M059J (cell line): ENCODE results near the gene NCAPD3.

- RAMPAGE, long total RNA = no peak
Measured at GRCh38 chr11:130232533-130233653, 73.3 kb downstream of the ST14 start.

- RAMPAGE, long total RNA = no peak
Measured at GRCh38 chr11:130315144-130315407, 359 bp upstream of the ZBTB44 start.

DNA sequence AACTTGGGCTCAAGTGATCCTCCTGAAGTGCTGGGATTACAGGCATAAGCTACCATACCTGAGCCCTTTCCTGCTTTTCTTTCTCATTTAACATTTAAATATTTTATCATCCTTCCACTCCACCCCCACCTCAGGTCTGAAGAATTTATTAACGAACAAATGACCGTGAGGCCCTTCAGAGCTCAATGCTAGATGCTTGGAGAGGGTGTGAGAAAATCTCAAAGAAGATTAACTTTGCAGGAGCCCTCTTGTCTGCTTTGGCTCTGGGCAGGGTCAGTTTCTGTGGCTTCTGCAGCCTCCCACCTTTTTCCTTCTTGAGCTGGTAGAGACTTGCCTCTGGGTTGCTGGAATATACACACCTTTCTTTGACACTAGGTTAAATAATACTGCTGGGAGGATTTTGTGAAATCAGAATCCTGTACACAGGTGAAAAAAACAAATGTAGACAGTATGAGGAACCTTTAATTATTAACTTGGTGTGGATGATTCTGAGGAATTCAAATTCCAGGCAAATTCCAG is 3.4 kb upstream of the ZBTB44 start:
- RAMPAGE, long total RNA = no peak

- RAMPAGE, long total RNA = no peak
Measured at GRCh38 chr11:130331192-130331805, 16.6 kb upstream of the ZBTB44 start.

DNA sequence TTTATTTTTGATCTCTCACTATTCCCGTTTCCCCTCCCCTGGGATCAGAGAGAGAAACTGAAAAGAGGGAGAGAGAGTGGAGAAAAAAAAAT is 103 bp upstream of the ADAMTS8 start:
- RAMPAGE, long total RNA = no peak

DNA sequence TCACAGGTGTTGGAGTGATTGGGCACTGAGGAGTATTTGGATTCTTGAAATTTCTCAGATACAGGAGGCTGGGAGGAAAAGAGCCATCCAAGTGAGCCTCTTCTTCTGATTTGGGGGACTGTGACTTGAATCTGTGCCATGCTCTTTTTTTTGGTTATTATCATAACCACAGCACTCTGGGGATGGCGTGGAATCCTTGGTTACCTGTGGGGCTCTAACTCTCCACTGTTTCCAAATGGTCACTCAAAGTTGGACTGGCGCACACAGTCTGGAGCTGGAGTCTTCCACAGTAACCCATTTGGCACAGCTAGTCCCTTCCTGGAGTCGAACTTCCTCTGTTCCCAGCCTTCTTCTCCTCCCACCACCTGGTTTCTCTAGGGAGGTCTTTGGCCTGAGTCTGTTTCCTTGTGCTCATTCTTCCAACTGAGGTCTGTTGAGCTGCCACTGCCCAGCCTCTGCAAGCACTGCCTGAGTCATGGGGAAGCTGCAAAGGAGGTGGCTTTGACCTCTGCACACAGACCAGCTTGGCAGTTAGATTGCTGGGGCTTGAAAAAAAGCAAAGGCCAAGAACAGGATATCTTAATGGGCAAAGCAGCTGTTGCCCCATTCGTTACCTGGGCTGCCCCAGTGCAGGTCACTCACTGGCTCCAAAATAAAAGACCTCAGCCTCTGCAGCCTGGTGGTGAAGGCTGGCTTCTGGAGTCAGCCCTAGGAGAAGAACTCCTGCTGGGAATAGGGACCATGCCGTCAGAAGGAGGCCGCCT is 2.8 kb downstream of the ADAMTS15 start:
- RAMPAGE, long total RNA = no peak

GRCh38 chr11:130476229-130476888 is 27.9 kb downstream of the ADAMTS15 start:
- RAMPAGE, long total RNA = no peak

DNA sequence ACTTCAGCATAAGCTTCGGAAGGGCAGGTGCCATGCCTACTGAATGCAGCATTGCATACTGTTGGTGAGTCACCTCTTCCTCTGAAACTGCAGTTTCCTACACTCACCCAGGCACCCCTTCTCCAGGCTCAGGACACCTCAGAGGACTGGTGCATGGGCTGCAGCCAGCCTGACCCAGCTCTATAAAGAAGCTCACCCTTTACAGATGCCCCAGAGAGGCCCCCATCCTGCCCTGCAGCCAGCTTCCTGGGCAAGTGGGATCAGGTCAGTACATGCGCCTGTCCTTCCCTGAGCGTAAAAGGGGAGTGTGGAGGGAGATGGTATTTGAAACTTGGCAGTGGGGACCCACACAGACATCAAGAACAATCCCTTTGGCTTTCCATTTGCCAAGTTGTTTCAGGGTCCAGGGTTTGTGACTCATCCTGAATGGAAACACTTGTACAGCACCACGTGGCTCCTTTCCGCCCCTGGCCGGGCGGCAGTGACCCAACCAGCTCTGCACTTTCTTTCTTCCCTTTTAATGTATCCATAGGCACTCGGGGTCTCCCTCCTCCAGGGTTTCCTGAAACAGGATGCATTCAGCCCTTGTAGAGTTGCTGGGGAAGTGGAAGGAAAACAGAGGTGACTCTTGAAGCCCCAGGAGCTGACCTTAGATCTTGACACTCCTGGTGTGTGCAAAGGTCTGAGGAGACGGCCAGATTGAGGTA is 190.1 kb downstream of the SNX19 start:
- RAMPAGE, long total RNA = no peak

DNA sequence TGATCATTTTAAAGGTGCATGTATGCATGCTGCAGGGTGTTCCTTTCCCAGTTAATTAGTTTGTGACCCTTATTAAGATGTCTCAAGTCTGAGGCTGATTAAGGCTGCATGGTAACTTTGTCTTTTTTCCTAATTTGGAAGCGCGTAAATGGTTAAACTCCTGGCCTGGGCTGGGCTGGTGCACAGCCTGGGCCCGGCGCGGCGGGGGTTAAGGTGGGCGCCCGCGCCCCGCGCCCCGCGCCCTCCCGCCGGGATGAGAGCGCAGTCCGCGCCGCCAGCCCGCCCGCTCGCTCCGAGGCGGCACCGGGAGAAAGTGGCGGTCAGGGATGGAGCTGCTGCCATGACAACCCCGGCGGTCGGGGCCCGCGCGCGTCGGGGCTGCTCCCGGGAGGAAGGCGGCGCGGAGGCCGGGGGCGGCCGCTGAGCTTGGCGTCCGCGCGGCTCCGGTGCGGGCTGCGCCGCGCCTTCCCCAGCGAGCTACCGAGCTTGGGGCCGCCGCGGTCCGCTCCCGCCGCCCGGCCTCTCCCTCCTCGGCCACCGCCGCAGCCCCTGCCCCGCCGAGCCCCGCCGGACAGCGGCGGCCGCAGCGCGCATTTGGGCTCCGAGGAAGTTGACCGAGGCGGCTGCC is 539.9 kb downstream of the NTM start:
- RAMPAGE, long total RNA = no peak

DNA sequence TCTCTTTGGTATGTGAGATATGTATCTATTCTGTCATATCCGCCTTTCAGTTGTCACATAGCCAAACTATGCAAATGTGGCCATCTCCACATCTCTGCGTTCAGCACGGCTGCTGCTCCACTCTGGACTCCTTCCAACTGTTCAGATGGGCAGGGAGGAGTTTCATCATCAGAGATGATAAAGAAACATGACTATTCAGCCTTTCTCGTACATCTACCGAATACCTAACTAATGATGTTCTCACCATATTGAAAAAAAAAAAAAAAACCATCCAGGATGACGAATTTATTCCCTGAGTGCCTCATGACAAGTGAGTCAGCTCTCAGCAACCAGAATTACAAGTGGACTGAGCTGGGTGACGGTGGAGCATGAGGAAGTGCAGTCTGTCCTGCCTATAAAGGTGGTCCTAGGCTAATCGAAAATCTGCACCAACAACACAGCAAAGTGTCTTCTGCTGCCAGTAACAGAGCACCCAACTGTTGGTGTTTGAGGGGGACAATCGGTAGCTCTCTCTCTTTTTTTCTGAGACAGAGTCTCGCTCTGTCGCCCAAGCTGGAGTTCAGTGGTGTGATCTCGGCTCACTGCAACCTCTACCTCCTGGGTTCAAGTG is 899.5 kb downstream of the OPCML start:
- RAMPAGE, long total RNA = no peak

- RAMPAGE, long total RNA = no peak
Measured at GRCh38 chr11:133039356-133039640, 493.0 kb downstream of the OPCML start.

GRCh38 chr11:133742511-133742932 is 102.8 kb downstream of the SPATA19 start:
- RAMPAGE, long total RNA = no peak

DNA sequence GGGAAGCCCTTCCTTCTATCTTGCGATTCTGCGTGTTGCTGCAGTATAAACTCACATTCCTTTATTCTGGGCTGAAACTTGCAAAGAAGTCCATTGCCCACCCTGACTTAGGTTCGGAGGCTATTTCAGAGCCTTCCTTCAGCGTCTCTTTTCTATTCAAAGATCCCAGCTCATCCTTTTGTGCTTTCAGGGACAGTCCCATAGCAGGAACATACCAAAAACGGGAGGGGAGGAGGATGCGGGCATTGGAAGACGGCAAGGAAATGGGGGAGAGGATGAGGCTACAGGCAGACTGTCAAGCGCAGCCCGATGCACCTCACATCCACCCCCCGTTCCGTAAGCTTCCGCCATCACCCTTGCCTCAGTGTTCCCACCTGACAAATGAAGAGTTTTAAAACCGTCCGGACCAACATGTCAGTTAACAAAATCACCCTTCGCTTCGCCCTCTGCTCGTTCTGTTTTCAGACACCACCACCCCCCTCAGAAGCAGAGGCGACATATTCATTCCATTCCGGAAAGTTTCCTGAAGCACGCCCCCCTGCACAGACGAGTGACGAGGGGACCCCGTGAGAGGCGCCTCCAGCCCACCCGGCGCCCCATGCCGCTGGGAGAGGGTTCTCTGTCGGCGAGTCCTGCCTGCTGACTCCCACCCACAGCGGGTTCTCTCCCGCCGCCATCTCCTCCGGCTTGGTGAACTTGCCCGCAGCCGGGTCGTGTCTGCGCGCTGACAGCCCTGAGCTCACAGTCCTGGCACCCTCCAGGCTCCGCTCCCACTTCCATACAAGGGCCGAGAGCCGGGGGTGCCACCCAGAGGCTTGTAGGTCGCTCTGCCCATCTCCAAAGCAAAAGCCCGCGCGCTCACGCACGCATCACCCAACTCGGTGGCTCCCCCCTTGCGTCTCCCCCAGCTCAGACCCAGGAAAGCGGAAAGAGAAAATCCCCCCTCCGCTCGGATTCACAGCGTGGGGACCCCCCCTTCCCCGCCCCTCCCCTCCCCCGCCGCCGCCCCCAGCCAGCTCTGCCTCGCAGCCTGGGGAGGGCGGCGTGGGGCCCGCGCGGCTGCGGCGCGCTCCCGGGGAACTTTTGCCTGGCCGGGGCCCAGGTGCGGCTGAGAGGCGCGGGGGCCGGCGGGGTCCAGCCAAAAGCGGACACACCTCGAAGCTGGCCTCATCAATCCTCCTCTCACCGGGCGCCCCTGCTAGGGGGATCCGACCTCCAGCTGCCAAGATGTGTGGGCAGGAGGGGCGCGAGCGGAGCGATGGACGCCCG is 1.4 kb downstream of the IGSF9B start:
- RAMPAGE, long total RNA = no peak

- RAMPAGE, long total RNA = no peak
Measured at GRCh38 chr11:133967202-133967680, 10.5 kb upstream of the IGSF9B start.

DNA sequence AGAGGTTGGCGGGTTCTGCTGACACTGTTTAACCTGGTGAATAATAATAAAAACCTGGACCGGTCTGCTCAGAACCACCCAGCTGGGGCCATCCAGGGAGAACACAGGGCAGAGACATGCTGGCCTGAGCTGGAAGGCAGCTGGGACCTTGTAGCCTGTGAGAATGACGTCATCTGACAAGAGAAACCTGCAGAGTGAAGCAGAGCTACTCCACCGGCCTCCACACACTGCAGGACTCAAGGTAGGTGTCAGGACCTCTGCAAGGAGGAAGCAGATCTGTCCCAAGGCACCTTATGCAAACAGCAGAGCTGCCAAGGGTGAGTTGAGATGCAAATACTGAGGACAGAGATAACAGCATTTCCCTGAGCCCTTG is 51.8 kb upstream of the IGSF9B start:
- RAMPAGE, long total RNA = no peak

DNA sequence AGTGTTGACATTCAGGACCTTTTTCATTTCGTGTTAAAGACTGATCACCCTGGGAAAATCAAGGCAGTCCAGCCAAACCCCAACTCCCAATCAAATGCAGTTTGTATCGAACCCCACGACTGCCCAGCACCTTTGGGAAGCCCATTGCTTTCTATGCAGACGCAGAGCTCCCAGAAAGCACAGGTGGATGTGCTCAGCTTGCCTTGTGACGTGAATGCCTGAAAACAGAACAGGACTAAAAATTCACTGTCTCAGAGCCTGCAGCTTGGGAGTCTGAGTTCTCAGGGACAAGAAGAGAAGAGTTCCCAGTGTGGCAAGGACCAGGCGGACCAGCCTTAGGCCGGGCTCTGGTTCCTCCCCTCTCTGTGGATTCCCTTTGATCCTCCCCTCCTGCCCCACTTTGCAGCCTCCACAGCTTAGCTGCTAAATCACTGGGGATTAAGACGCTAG is 30.1 kb upstream of the JAM3 start:
- RAMPAGE, long total RNA = no peak

DNA sequence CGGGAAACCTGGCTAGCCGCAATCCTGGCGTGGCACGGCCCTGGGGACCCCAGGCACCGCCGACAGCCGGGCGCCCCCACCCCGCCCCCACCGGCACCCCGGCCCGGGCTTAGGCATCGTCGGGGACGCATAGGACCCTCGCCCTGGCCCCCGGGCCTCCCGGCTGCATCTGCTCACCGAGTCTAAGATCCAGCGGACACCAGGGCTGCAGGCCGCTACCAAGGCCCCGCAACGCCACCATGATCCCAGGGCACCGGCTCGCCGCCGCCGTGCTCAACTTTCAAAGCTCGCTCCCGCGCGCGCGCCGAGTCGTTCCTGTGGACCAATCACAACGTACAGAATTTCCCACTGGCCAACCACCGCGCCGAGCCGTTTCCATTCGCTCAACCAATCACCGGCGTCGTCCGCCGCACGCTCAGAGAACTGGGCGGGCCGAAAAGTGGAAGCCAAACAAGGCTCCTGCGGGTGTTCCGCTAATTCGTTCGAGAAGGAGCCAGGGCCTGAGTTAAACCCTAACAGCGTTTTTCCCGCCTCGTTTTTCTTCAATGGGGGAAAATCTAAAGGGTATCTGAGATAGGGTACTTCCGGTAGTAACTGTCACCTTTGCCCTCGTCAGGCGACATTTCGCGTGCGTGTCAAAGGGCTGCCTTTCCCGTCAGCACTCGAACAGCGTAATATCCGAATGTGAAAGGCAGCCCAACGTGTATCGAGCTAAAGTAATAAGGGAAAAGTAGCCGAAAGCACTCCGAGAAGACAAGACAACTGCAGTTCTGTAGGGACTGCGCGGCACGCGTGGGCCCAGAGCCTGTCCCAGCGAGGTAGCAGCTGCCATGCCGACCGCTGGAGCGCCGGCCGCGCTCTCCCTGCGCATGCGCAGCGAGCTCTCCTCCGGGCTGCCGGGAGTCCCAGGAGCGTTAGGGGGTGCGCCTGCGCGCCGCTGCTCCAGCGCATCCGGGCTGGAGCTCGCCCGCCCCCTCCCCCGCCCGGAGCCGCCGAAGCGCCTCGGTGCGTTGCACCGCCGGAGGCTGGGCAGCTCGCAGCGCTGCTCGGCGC is at the start of gene NCAPD3:
Gene NCAPD3 (minus strand): TSS at position 282 of the 1,053 bp plus-strand sequence.
- RAMPAGE, long total RNA = no peak

GRCh38 chr11:134225315-134225981 is 977 bp downstream of the VPS26B start:
- RAMPAGE, long total RNA = no peak

DNA sequence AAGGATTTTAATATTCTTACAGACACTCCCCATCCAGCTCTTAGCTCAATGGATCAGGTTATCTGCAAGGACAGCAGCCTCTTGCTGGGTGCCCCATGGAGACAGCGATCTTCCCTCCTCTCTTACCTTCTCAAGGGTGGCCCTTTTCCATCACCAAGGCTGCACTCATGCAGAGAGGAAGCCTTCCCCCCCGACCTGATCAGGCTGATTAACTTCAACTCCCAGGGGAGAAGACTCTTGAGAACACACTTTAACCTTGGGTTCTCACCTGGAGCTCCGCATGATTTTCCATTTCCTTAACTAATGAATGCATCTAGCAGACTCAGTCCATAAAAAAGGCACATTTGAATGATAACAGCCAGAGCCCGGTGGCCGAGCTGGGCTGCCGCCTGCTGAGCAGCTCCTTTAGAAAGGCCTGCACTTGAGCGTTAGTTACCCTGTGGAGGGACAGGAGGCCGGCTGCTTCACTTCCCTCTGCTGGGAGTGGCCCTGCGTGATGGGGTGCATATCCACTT is 3.3 kb upstream of the GLB1L3 start:
- RAMPAGE, long total RNA = no peak

DNA sequence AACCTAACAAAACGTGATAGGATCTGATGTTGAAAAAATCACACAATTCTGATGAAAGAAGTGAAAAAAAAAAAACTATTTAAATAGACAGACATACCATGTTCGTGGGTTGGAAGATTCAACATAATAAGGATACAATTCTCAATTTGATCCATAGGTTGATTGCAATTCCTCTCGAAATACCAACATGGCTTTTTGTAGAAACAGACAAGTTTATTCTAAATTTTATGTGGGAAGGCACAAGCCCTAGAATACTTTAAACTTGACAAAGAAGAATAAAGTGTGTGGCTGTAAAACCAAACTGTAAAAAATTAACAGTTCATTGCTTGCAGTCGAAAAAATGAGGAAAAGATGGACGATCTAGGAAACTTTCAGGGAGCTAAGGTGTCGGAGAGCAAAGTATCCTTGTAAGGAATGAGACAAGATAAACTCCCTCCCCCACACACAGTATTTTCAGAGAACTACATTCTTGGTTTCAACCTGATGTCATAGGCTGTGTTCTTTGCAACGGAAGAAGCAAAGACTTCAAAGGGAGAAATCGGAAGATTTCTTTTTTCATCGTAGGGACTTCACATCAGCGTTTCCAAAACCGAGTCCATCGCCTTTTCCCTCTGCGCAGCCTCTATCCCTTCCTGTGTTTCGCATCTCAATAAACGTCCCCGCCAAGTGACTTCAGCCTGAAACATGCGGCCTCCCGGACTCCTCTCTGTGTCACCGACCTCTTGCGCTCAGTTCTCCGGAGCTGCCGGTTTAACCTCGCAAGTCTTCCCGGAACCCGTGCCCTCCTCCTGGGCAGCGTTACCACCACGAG is 886 bp upstream of the GLB1L3 start:
- RAMPAGE, long total RNA = no peak